Pulmonary artery (tissue), 1 donor: ENCODE measurements around a stretch of chr6.

- PRO-cap, result no peak
These were observed 22.1 kb downstream of the NUDT3 start for GRCh38 chr6:34370184-34370873.

DNA sequence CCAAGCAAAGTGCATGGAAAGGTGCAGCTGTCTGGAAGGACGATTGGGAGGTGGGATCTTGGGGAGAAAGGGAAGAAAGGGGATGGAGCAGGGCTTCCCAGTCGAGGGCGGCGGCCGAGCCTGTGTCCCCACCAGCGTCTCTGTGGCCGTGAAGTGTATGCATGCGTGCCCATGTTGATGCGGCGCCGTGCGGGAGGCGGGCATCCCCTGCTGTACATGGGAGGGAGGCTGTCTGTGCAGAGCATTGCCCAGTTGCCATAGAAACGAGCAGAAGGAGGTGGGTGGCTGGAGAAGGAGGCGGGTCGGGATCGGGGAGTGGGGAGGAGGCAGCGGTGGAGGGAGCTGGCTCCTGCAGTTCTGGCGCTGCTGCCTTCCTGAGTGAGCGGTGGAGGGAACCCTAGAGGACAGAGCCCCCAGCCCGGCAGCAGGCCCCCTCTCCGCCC lies 41.6 kb downstream of the SPDEF start:
- PRO-cap, result no peak

- PRO-cap, result no peak
These were observed 11.3 kb downstream of the SPDEF start for GRCh38 chr6:34544820-34545332.

GRCh38 chr6:34552996-34553621 lies 3.0 kb downstream of the SPDEF start:
- PRO-cap, result no peak

- PRO-cap, result no peak
These were observed 49.9 kb downstream of the ILRUN start for GRCh38 chr6:34646525-34647186.

GRCh38 chr6:34673656-34674037 lies 22.9 kb downstream of the ILRUN start:
- PRO-cap, result no peak

- PRO-cap, result no peak
These were observed 17.1 kb downstream of the ILRUN start for GRCh38 chr6:34679407-34679971.

DNA sequence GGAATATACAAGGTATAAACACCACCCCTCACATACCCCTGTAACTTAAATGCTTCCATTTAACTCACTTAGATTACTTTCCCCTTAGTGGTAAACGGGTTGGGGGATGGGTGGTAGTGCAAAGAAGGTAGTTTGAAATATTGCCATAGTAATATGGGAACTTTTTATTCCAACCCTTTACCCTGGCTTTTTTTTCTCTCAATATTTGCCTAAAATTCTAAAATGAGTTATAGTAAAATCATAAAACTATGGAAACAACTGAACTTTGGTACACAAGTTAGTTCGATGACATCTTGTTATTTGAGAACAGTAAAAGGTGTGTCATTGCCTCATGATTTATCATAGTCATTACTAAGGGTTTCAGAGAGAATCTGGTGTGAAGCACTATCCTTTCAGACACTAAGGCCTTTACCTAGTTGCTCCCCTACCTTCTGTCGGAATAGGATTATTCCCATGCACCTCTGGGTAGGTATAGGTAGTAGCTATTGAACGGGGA lies 11.5 kb downstream of the TAF11 start:
- PRO-cap, result no peak

DNA sequence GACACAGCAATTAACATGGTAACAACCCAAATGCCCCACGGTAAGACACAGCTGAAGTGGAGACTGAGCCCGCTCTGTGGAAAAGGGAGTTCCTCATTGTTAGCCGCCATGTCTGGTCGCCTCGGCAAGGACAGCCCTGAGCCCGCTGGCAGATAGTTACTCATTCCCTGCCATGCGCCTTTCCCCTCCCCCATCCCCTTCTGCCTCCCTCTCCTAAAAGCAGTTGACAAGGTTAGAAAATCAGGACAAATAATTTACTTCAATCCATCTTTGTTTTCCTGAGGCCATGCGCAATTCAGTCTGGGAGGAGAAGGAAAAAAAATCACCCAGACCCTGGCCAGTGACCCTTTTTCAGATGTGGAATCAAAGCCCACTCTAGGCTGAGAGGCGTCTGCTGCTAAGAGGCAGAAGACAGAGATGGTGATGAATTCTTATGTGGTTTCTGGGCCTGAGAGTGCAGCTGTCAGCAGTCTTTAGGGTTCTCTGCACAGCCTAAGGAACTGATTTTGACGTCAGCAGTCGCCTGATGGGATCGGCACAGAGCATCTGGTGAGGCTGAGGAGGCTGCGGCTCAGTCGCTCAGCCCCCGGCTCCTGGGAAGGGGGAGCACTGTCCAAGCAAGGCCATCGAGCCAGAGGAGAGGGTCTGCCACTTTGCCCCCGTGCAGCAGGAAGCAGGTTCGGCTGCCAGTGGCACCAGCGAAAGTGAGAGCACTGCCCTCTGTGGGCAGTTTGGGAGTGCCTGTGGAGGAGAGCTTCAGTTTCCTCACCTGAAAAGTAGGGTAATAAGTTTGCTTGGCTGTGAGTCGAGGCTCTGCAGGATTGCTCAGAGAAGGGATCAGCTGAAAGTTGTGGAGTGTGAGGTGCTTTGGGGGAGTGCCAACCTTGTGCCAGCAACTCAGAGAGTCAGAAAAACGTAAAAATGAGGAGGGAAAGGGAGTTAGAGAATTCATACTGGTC lies 92.6 kb downstream of the TCP11 start:
- PRO-cap, result no peak

- PRO-cap, result no peak
These were observed 81.4 kb downstream of the TCP11 start for GRCh38 chr6:35059526-35060298.

- PRO-cap, result no peak
These were observed 24.6 kb upstream of the TCP11 start for GRCh38 chr6:35165552-35166333.

- PRO-cap, result no peak
These were observed 1.1 kb downstream of the ZNF76 start for GRCh38 chr6:35260577-35261161.

DNA sequence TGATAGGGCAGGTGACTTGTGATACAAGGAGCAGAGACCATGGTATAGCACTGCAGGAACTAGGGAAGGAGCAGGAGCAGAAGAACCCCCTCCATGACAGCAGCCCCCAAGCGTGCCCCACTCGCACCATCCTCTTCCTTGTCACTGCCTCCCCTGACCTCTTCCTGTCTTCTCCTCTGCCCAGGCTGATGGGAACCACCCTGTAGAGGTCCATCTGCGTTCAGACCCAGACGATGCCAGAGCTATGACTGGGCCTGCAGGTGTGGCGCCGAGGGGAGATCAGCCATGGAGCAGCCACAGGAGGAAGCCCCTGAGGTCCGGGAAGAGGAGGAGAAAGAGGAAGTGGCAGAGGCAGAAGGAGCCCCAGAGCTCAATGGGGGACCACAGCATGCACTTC lies 41.3 kb upstream of the FANCE start:
- PRO-cap, result no peak

DNA sequence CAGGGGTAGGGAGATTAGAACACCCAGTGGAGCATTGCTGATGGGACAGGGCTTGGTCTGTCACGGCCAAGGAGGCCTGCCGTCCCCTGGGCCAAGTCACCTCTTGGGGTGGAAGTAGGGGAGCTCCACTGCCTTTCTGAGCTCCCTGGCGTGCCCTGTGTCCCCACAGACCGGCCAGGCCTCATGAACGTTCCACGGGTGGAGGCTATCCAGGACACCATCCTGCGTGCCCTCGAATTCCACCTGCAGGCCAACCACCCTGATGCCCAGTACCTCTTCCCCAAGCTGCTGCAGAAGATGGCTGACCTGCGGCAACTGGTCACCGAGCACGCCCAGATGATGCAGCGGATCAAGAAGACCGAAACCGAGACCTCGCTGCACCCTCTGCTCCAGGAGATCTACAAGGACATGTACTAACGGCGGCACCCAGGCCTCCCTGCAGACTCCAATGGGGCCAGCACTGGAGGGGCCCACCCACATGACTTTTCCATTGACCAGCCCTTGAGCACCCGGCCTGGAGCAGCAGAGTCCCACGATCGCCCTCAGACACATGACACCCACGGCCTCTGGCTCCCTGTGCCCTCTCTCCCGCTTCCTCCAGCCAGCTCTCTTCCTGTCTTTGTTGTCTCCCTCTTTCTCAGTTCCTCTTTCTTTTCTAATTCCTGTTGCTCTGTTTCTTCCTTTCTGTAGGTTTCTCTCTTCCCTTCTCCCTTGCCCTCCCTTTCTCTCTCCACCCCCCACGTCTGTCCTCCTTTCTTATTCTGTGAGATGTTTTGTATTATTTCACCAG lies 26.3 kb upstream of the FANCE start:
- PRO-cap, result no peak

GRCh38 chr6:35471550-35472627 lies 3.7 kb downstream of the RPL10A start:
- PRO-cap, result no peak

DNA sequence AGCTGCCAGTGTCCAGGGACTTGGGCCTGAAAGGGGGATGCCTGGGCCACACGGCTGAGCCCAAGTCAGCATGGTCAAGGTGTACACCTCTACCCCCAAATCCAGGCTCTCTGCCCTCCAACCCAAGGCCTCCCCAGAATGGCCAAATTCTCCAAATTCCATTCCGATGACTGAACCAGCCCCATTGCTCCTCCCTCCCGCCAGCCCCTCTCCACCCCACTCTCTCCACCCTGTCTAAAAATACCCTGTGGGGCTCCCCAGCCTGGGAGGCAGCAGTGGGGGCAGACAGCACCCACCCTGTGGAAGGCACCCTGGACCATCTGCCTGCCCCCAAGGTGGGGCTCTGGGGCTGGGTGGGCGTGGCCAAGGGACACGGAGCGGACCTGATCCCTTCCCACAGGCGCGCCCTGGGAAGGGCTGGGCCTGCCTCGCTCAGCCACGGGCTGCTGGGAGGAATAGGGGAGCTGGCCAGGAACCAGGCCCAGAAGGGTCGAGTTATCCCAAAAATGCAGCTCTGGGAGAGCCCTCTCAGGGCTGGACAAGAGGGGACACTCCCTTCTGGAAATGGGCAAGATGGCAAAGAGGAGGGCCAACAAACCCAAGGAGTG lies 11.4 kb downstream of the TEAD3 start:
- PRO-cap, result unidirectional peak, plus-strand start at position 265 of the sequence

- PRO-cap, result bidirectional peak, plus-strand start at chr6:35495458, minus-strand start at chr6:35495357
These were observed 1.7 kb downstream of the TEAD3 start for GRCh38 chr6:35495136-35495695.

GRCh38 chr6:35579777-35580453 lies 67.2 kb upstream of the TULP1 start:
- PRO-cap, result no peak

DNA sequence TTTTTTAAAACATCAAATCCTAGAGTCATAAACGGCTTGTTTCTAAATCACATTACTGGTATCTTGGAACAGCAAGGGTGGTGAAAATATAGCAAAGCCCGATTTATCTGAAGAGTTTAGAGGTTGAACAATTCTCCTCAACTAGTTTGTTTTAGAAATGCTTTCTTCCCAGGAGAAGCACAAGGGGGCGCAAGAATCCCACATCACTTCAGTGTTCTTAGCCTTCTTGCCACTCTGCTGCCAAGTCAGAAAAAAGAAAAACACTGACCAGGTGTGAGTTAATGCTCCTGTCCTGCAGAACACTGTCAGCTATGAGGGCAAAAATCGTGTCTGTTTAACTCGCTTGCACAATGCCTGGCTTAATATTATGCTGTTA lies 71.1 kb upstream of the TULP1 start:
- PRO-cap, result no peak

DNA sequence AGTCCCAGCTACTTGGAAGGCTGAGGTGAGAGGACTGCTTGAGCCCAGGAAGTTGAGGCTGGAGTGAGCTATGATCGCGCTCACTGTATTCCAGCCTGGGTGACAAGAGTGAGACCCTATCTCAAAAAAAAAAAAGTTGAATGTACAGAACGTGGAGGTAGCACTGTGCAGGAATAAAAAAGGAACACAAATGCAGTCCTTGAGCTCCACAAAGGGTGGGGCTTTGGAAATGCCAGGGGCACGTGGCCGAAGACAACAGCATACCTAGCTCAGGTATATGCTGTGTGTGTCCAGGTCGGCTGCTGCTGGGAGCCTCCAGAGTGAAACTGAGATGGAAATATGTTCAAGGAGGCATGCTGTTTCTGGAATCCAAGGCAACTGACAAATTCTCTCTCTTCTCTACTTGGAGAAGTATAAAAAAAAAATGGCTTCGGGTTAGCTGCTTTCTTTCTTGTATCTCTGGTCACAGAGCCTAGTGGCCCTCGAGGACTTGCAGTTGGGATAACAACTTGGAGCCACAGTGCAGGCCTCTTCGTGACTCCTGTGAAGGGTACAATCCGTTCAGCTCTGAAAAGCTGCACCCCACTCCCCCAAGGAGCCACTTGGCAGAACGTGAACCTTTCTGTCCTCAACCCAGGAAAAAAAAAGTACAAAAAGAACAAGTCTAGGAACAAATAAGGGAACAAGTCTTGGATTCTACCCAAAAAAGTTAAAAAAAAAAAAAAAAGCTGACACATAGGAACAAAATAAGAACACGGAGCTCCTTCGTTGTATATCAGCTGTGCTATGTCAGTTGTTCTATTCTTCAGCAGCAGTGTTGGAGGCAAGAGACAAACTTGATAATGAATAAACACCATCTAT lies 77.7 kb upstream of the TULP1 start:
- PRO-cap, result no peak